Myometrial cell (primary cell): ENCODE measurements around the genes ZNF730 and ZNF675.

GRCh38 chr19:19065409-19065827 lies 1.6 kb downstream of the SLC25A42 start:
- RAMPAGE, long total RNA: no peak

GRCh38 chr19:19081431-19082454 lies 17.9 kb downstream of the SLC25A42 start:
- RAMPAGE, long total RNA: no peak

DNA sequence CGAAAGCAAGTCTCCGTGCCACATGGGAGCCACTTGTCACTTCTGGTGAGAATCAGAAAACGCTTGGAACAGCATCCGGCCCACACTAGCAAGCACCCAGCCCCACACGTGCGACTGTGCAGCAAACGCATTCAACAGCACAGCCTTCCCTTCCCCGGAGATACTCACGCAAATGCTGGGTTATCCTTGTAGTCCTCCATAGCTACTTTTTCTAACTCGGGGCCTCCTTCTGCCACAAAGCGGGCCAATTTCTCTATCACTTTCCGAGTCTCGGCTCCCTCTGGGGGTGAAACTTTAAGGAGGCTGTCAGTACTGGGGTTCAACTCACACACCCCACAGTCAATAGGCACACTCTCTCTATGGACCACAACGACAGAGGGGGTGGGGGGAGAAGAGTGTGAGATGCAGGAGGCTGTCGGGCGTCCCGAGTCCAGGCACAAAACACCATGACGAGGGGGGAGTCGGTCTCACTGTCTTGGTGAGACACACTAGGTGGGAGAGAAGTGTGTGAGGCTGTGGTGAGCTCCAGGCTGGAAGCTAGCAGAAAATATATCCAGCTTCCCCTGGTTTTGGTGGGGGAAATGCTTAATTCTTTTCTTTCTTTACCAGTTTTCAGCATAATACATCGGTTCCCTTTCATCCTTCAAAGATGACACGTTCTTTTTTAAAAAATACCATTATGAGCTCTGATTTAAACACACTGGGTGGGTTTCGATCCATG lies 16.6 kb downstream of the SUGP1 start:
- RAMPAGE, long total RNA: no peak

DNA sequence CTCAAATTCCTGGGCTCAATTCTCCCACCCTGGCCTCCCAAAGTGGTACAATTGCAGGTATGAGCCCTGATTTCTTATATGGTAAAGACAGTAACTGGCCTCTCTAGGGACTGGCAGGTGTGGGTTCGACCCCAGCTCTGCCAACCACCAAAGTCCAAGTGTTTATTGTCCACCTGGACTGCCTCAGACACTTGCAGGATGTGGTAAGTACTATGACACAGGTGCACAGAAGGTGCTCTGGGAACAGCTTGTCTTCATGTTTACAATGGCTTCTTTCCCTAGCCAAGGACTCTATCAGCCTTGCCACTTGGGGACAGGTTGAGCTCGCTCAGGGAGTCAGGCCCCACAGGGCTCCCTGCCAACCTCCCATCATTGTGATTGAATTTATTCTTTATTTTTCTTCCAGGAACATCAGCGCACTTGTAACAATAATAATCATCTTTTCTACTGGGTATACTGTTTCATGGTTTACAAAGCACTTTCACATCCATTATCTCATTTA lies 24.5 kb upstream of the GATAD2A start:
- RAMPAGE, long total RNA: no peak

- RAMPAGE, long total RNA: no peak
Measured at GRCh38 chr19:19406659-19407264, 1.3 kb downstream of the GATAD2A start.

- RAMPAGE, long total RNA: no peak
Measured at GRCh38 chr19:19460071-19460751, 54.7 kb downstream of the GATAD2A start.

- RAMPAGE, long total RNA: no peak
Measured at GRCh38 chr19:19503711-19504031, 11.7 kb downstream of the TSSK6 start.

DNA sequence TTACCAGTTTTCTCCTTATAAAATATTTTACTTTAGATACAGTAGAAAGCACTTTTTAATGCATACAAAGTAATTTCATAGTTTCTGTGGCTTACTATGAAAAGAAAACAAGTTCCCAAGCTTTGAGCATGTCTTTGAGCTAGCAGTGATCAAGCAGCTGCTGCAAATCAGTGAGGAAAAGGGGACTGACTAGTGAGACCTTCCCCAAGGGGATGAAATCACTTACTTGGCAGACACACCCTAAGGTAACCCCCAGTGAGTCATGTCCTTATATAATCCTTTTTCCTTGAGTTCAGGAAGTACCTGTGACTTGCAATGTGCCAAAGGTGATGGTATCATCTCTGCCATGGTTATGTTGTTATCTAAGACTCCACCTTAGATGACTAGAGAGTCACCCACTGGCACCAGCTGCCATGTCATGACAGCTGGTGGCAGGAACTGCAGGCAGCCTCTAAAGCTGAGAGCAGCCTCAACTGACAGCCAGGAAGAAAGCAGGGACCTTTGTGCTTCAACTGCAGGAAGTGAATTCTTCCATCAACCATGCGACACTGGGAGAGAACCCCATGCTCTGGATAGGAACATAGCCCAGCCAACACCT lies 12.5 kb downstream of the PBX4 start:
- RAMPAGE, long total RNA: no peak

GRCh38 chr19:19613567-19614018 lies 4.9 kb downstream of the PBX4 start:
- RAMPAGE, long total RNA: no peak

DNA sequence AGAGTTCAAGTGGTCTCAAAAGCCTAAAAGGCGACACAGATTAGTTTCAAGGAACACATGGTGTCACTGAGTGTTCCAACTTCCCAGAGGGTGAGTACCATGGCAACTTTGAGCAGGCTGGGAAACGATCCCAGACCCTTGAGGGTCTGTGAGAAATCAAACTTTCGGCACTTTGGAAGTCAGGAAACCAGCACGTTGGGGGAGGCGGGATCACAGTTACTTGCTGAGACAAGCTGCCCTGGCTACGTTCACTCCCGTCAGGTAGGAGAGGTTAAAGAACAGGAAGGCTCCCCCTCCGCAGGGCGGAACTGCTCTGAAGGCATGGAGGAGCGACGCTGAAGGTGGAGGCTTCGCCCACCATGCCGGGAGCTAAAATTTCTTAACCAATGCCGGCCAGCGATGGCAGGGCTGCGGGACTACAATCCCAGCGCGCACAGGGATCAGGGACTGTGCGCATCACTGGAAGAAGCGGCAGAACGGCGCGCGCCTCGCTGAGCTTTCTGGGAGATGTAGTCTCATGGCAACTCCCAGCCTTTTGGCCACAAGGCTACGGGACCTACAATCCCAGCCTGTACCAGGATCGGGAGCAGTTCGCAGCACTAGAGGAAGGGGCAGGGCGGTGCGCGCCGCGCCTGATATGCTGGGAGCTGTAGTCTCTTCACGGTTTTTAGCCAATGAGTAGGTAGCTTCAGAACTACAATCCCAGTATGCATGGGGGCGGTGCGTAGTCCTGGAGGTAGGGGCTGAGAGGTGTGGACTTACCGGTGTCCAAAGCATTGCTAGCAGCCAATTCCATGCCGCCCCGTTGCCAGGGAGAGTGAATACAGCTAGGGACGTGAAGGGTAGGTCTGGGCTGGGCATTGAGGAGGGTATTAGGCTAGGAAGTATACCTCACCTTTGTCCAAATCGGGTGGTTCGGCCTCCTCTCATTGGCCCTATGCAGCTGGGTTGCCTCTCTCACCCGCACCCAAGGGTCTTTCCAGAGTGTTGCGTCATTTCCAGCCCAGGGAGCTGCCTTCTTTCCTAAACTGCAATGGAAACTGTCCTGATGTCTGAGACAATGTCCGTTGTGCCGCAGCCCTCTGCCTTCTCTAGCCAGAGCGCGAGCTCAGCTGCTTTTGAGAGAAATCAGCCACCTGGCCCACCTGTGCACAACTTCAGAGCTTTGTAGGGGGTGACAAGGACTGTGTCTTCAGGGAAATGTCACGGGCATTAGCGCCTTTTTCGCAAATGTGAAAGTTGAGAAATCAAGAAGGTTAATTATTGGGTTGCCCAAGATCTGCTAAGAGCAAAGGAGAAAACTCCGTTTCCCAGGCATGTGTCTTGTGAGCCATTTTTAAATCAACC lies 12.8 kb upstream of the ZNF682 start:
- RAMPAGE, long total RNA: no peak

DNA sequence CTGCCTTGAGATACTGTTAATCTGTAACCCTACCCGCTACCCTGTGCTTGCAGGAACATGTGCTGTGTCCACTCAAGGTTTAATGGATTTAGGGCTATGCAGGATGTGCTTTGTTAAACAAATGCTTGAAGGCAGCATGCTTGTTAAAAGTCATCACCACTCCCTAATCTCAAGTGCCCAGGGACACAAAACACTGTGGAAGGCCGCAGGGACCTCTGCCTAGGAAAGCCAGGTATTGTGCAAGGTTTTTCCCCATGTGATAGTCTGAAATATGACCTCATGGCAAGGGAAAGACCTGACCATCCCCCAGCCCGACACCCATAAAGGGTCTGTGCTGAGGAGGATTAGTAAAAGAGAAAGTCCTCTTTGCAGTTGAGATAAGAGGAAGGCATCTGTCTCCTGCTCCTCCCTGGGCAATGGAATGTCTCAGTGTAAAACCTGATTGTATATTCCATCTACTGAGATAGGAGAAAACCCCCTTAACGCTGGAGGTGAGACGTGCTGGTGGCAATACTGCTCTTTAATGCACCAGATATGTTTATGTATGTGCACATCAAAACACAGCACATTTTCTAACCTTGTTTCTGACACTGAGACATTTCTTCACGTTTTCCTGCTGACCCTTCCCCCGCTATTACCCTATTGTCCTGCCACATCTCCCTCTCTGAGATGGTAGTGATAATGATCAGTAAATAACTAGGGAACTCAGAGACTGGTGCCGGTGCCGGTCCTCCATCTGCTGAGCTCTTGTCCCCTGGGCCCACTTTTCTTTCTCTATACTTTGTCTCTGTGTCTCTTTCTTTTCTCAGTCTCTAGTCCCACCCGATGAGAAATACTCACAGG lies 4.9 kb downstream of the ZNF90 start:
- RAMPAGE, long total RNA: no peak

DNA sequence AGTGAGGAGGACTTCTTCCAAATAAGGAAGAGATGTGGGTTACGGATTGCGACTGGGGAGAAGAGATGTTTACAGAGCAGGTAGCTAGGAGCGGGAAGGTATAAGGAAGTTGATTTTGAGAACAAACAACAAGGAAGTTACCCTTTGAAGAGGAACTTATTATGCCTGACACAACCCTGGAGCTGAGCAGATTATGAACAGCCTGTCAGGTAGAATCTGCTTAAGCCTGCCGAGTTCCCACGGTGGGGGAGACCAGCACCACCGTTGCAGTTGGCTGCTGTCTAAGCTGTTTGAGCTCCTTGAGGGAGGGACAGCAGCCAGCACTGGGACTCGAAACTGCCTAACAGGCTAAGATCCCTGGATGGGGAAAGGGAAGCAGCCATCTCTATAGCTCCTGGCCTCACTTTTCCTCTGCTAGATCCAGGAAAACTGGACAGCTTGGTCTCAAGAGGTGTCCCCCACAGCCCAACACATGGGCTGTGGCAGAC lies 6.6 kb upstream of the ZNF66 start:
- RAMPAGE, long total RNA: no peak

- RAMPAGE, long total RNA: no peak
Measured at GRCh38 chr19:21590956-21591283, 85.5 kb downstream of the ZNF429 start.

GRCh38 chr19:22528827-22529400 lies 105.2 kb upstream of the ZNF492 start:
- RAMPAGE, long total RNA: no peak

GRCh38 chr19:23074782-23075933 lies 41.7 kb upstream of the ZNF730 start:
- RAMPAGE, long total RNA: no peak

- RAMPAGE, long total RNA: no peak
Measured at GRCh38 chr19:23116753-23117740, at the start of gene ZNF730. ZNF730 (plus strand) TSS chr19:23117025.

- RAMPAGE, long total RNA: start-site peak on the minus strand at chr19:23687170-23687217, 63 and 183 reads in 2 replicates
Measured at GRCh38 chr19:23687096-23687508, at the start of gene ZNF675. ZNF675 (minus strand) TSS chr19:23687212.

- RAMPAGE, long total RNA: no peak
Measured at GRCh38 chr19:24000560-24001089, 85.9 kb downstream of the ZNF726 start.

GRCh38 chr19:24179538-24179985 lies 92.6 kb downstream of the ZNF254 start:
- RAMPAGE, long total RNA: no peak

GRCh38 chr19:27772463-27773110 lies 1440.4 kb downstream of the UQCRFS1 start:
- RAMPAGE, long total RNA: no peak